HCT116 (cell line): ENCODE measurements around a stretch of chr22.

- RRBS, result 7% methylated on average over 2 of the region's 23 CpGs
These were observed 1.1 kb downstream of the HMGXB4 start for GRCh38 chr22:35258185-35259003.

DNA sequence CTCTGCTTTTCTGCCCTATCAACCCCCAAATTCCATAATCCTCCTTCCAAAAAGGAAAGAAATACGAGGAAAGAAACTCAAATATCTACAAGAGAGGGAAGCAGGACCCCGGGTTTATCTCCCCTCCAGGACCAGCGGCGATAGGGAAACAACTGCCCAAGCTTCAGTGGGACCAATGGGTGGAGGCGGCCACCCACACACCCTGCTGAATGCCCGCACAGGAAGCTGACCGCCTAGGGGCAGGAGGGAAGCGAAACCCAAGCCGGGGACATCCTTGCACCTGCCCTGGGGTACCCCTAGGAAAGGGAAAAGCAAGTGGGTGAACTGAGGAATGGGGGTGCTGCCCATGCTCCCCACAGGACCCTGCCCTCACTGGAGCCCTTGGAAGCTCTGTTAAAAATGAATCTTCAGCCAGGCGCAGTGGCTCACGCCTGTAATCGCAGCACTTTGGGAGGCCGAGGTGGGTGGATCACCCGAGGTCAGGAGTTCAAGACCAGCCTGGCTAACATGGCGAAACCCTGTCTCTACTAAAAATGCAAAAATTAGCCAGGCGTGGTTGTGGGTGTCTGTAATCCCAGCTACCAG lies 27.5 kb upstream of the HMOX1 start:
- RRBS, result no CpG with 5 or more reads among the region's 16 CpGs

DNA sequence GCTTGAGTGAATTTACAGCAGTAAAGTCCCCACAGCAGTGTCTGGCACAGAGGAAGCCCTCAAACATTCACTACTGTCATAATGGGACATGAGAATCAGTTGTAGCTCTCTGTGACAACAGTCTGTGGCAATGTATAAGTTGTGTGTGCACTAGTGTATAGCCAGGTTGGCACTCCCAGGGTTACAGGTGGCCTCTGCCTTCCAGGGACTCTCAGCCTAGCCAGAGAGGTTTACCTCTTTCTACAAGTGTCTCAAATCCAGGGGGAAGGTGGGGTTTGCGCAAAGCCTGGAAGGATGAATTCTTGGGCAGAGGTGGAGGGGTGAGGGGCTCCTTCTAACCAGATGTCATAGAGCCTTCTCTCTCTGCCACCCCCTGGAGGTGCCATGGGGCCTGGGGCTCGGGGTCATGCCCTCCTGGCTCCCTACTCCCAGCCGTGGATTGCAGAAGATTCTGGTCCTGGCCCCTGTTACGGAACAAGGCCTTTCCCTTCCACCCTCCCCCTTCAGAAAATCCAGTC lies 6.6 kb downstream of the HMOX1 start:
- RRBS, result no CpG with 5 or more reads among the region's 4 CpGs

DNA sequence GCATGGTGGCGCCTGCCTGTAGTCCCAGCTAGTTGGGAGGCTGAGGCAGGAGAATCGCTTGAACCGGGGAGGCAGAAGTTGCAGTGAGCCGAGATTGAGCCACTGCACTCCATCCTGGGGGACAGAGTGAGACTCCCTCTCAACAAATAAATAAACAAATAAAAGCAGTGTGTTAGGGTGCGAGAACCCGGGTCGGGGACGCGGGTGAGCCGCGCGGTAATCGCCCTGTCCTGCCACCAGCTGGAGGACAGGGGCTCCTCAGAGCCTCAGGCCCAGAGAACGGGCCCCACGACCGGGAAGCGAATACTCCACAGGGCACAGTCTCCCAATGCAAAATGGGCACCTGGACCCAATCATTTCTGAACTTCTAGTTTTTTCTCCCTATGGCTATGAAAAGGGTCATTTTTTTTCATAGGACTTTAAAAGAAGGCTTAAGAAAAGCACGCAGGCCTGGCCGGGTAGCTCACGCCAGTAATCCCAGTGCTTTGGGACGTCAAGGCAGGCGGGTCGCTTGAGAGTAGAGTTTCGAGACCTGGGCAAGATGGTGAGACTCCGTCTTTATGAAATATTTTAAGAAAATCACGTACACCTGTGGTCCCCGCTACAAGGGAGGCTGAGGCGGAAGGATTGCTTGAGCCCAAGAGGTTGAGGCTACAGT lies 710 bp upstream of the MCM5 start:
- RRBS, result 29% methylated on average over 8 of the region's 28 CpGs

- RRBS, result 38% methylated on average over 1 of the region's 16 CpGs
These were observed 48.1 kb downstream of the MCM5 start for GRCh38 chr22:35447921-35448503.

GRCh38 chr22:35587298-35588146 lies 29.6 kb downstream of the MB start:
- RRBS, result no CpG with 5 or more reads among the region's 11 CpGs

DNA sequence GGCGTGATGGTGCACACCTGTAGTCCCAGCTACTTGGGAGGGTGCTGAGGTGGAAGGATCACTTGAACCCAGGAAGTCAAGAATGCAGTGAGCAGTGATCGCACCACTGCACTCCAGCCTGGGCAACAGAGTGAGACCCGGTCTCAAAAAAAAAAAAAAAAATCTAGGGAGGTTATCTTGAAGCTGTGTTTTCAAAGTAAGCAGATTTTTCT lies 953 bp downstream of the APOL6 start:
- RRBS, result no CpG with 5 or more reads among the region's 3 CpGs

- RRBS, result no CpG with 5 or more reads among the region's 2 CpGs
These were observed 20.0 kb downstream of the APOL5 start for GRCh38 chr22:35737697-35738027.

- RRBS, result no CpG with 5 or more reads among the region's 6 CpGs
These were observed 20.4 kb downstream of the APOL5 start for GRCh38 chr22:35738028-35738474.

DNA sequence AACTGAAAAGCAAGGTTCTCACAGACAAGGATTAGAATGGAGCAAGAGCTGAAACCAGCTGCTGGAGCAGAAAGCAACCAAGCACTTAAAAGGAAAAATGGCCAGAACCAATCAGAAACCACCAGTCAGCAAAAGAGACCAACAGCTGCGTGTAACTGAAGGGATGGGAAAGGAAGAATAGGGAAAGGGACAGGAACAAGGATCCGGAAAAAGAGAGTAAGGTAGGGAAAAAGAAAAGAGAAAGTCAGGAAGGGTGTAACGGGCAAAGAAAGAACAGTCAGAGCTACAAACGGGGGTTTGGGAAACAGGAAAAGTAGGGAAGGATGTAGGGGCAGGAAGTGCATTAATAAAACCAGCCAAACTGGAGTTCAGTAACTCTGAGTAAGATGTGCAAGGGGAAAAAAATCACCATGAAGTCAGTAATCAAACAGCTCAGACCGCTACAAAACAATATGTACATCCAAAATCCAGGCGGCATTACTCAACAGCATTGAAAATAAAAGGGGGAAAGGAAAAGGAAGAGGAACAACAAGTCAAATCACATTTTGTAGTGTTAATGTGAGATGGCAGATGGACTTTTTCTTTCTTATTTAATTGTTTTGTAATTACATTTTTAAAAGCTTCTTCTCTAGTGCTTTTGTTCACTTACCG lies 49.2 kb downstream of the APOL5 start:
- RRBS, result no CpG with 5 or more reads among the region's 7 CpGs

GRCh38 chr22:35835746-35836233 lies 118.1 kb downstream of the APOL5 start:
- RRBS, result no CpG with 5 or more reads among the region's 6 CpGs

DNA sequence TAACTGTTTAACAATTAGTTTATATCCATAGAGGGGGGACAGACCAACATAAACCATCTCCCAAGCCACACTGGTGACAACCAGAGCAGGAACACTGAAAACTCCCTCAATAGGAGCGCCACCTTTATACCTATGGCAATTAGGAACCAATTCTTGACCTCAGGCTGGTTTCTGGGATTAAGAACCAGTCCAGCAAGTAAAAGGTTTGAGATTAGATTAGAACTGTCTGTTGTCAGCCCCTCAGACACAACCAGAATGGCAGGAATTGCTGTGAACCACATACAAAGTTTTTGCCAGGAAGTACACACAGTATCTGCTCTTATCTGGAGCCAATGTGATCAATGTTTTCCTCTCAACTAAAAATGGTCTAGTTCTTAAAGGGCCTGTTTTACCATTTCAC lies 55.3 kb downstream of the RBFOX2 start:
- RRBS, result no CpG with 5 or more reads among the region's 1 CpG

DNA sequence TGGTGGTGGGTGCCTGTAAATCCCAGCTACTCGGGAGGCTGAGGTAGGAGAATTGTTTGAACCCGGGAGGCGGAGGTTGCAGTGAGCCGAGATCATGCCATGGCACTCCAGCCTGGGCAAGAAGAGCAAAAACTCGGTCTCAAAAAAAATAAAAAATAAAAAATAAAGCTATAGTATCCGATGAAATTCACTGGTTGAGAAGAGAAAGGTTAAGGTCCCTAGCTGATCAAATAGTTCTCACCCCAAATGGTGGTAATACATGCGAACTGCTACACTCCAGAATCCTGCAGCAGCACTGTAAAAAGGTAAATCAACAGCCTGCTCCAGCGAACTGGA lies 11.3 kb downstream of the RBFOX2 start:
- RRBS, result no CpG with 5 or more reads among the region's 8 CpGs

DNA sequence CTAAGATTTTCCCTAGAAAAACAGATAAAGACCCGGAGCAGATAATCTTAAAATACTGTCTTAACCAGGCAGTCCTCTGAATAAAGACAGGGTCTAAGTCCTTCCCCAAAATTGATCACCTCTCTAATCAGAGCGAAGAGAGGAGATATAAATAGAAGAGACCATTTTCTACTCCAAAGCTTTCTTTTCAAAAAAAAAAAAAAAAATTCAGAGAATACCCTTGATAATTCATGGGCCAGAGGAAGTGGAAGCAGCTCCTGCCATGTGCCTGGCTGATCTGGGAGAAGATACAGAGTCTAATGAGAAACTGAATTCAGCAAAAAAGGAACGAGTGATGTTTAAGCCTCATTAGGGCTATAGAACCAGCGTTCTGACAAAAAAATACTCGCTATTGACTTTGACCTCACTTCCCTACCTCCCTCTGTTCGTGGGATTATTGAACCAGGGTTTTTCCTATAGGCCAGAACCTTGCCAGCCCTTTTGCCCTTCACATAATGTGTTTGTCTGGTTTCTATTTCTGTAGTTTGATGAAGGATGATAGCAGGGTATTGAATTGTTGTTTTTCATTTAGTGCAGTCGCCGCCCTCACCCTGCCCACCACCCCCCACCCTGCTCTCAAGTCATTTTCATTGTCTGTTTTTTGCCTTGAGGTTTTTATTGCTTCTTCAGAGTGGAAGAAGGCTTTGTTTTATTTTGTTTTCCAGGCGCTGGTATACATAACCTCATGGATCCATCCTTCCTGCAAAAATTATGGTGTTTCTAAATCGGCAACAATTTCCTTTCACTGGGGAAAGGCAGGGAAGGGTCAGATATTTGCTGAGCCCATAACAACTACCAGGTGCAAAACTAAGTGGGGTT lies 7.6 kb upstream of the RBFOX2 start:
- RRBS, result no CpG with 5 or more reads among the region's 10 CpGs

DNA sequence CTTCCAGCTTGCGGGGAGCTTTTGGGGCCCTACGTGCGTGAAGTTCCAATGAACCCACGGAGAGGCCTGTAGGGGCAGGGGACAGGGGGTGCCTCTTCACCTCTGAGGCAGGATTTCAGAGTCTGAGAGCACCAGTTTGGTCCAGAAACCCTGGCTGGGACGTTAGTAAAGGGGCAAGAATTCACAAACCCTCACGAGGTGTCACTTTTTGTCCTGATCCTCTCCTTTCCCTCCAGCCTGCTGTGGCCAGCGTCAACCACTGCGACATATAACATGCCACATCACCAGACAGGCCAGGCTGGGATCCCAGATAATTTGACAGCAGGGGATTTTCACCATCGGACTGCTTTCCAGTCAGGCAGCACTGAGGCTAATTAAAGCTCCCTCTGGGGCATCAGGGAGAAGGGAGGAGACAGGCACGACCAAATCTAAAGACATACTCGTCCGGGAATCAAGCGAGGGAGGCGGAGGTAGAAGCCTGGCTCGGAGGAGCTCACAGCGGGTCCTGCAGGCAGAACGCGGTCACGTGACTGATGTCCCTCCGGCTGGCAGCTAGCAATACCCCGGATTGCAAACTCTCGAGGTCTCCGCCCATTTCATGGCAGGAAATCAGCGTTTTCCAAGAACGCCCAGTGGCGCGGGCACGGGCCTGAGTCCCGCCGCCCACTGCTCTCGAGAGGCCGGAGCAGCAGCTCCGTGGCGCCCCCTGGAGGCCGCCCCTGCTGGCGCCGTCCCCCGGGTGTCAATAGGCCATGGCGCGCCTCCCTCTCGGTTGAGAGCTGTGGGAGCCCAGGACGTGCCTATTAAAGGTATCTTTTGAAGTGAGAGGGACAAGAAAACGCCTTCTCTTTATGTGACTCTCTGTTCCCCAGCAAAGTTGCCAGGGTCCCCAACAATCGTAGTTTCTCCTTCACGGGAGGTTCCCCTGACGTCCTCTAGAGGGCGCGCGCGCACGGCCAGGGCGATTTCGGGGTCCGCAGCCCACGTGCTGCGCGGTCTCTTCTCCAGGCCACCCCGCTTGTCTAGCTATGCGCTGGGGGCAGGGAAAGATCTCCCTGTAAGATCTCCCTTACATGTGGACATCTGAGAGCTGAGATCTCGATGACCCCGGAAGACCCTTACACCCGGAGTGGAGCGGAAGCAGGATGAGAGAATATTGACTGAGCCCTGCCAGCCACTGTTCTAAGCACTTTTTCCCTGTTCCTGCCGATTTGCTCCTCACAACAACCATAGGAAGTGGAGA lies 37.2 kb upstream of the RBFOX2 start:
- RRBS, result 2% methylated on average over 14 of the region's 64 CpGs

DNA sequence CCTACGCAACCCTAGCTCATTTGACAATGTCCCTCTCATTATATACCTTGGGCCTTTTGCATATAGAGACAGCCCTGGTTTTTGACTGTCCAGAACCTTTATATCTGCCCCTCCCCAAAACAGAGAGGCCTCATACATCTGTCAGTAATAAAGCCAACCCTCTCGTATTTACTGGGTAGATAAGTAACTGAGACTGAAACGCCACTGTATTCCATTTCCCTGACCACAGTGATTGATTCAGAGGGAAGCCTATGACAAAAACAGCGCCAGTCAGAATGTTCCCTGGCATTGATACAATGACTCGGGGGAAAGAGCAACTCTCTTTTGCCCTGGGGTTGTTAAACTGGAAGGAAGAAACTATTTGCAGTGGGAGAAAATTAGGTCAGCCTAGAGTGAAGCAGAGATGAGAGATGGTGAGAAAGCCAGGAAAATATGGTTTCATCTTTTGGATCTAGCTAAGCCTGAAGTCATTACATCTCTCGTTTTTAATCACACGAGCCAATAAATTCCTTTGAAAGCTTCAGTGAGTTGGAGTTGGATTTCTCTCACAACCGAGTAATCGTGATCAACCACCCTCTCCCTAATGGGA lies 48.6 kb upstream of the RBFOX2 start:
- RRBS, result no CpG with 5 or more reads among the region's 9 CpGs

DNA sequence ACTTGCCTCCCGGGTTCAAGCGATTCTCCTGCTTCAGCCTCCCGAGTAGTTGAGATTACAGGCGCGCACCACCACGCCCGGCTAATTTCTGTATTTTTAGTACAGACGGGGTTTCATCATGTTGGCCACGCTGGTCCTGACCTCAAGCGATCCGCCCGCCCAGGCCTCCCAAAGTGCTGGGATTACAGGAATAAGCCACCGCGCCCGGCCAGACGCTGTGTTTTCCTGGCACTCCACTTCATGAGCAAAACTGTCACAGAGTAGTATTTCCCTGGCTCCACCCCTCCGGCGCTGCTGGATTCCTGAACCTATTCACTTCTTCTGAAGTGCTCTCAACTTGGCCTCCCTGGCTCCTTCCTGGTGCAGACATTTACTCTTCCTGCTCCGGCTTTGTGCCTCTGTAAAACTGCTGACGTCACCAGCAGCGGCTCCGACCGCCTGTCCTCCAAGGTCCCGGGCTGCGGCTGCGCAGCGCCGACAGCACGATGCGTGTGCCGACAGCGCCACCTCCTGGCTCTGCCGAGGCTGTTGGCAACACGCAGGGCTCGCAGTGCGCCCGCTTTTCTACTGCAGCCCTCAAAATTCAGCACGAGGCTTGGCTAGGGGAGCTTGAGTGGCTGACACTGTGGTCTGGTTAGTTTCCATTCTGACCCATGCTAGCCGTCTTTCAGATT lies 36.8 kb downstream of the APOL3 start:
- RRBS, result 1% methylated on average over 8 of the region's 39 CpGs

GRCh38 chr22:36147333-36147772 lies 13.2 kb downstream of the APOL3 start:
- RRBS, result no CpG with 5 or more reads among the region's 6 CpGs

- RRBS, result no CpG with 5 or more reads among the region's 3 CpGs
These were observed 4.8 kb upstream of the APOL3 start for GRCh38 chr22:36165416-36165678.

DNA sequence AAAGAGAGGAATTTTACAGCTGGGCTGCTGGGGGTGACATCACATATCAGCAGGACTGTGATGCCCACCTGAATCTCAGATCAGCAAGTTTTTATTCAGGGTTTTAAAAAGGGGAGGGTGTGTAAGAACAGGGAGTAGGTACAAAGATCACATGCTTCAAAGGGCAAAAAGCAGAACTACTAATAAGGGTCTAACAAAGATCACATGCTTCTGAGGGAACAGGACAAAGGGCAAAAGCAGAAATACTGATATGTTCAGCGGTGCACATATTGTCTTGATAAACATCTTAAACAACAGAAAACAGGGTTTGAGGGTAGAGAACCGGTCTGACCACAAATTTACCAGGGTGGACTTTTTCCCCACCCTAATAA lies 7.8 kb upstream of the APOL4 start:
- RRBS, result no CpG with 5 or more reads among the region's 2 CpGs